Peyer's patch (tissue), 4 donors: ENCODE measurements around a stretch of chr1.

- PRO-cap = no peak
- RAMPAGE, long total RNA, 4 experiments = no peak in any of the 4 experiments
Measured at GRCh38 chr1:235864677-235865687, 1.7 kb downstream of the LYST start.

DNA sequence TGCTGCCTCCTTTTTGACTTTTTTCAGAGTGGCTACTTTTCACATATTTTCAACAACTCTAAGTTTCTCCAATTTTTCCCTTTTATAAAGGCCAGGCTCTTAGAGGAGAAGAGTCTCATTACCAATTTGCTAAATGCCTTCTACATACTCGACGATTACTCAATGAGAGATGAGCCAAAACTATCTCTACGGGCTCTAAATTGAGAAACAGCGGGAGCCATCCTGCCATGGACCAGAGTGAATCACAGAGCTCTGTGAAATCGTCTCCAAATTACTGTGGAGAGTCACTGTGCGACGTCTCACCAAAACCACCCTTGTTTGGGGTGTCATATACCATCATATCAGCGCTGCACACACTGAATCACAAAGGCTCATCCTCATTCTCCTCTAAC is 44.6 kb downstream of the NID1 start:
- PRO-cap = bidirectional peak, plus-strand start at position 255 of the sequence, minus-strand start at position 239 of the sequence
- RAMPAGE, long total RNA, 4 experiments = no peak in any of the 4 experiments

GRCh38 chr1:236035954-236036220 is 29.0 kb downstream of the NID1 start:
- PRO-cap = no peak
- RAMPAGE, long total RNA, 4 experiments = no peak in any of the 4 experiments

DNA sequence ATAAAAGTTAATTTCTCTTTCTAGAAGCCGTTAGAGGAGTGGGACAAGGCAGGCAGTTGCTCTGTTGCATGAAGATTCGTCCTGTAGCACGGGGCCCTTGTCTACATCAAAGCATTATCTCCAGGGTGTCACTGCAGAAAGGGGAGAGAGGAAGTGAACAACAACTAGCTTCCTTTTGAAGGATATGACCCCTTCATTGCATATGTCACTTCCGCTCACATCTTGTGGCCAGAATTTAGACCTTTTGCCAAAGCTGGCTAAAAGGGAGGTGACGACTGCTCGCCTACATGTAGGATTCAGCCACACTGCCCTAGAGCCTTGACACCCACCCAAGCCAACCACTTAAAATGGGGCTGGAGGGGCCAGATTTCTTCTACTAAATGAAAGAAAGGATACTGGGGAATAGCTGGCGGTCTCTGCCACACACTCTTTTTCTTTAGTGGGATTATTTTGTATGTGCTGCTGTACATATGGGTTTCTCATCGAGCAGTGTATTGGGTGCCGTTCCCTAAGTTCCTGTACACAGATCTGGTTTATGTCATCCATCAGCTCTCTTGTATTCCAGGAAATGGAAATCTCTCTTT is 26.8 kb upstream of the NID1 start:
- PRO-cap = no peak
- RAMPAGE, long total RNA, 4 experiments = no peak in any of the 4 experiments

DNA sequence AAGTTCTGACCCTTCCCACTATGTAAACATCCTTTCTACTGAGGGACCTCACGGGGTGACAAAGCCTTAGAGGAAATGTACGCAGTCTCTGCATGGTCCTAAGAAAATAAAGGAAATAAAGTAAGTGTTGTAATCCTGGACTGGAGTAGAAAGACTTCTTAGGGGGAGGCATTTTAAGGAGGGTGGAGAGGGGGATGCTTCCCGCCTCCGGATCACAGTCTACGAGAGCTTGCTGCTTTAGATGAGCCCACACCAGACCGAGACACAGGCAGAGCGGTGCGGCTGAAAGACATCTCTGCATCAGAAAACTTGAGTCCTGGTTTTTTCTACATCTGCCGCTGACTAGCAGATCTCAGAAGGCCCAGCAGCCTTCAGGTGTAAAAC is 22.3 kb upstream of the GPR137B start:
- PRO-cap = no peak
- RAMPAGE, long total RNA, 4 experiments = no peak in any of the 4 experiments

DNA sequence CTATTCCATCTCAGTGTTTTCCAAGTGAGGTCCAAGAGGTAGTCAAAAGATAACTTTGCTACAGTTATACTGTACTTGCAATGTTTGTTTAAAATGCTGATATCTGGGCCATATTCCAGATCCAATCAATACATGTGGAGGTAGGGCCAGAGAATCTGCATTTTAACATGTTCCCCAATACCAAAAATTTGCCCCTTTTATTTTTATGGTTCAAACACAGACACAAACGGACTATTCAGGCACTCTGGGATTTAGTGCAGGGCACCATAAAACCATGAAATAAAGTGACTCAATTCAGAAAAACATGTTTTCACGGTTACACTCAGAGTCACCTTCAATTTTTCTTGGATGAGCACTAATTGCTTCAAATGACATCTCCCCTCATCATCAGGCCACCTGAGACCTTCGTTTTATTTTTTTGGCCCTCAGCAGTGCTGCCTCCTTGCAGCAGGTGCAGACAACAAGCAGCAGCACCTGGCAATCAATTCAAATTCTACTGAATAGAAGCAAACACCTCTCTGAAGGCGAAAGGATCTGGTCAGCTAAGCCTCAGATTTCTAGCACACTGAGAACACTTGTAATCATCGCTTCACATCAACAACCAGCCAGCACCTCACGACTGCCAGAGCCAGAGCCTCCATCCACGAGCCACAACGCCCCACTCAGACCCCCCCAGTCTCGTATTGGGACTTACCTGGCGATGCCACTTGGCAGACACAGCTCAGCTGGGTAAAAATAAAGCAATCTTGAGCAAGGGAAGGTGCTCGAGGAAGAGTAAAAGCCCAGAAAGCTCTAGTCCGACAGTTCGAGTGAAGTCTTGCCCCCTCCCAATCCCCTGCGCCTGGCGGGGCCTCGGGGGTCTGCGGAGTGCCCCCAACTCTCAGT is 1.1 kb downstream of the ERO1B start:
- PRO-cap = no peak
- RAMPAGE, long total RNA, 4 experiments = no peak in any of the 4 experiments

DNA sequence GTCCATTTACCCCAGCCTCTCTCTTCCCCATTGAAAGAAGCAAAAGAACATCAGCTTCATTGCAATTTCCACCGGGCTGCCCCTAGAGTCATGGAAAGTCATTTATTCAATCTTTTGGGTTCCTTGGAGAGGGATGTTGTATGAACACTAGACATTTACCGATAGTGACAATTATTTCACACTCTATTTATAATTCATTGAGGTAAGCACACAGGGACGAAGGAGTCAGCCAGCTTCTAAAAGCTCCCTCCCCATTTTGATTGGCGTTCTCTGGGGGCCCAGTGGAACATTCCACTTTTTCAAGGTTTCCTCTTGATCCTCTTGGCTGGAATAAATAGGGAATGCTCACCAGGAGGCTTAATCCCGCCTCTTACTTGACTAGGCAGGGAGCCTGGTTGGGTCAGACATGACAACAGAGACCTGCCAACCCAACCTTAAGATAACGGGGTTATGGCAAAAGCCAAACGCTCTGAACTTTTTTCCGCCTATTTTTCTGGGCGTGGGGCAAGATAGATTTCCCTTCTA is 917 bp downstream of the ACTN2 start:
- PRO-cap = no peak
- RAMPAGE, long total RNA, 4 experiments = no peak in any of the 4 experiments

DNA sequence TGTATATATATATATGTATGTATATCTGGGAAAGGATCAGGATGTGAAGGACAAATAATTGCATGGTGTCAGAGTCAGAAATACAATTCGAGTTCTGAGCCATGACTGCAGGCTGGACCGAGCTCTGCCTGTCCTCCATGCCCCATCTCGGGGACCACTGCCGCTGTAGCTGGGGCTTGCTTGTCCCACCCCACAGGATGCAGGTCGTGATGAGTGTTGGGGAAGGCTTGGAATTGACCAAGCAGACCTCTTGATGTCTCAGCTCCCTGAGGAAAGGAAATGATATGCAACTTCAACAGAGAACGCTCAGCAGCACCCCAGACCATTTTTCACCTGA is 23.0 kb downstream of the ACTN2 start:
- PRO-cap = no peak
- RAMPAGE, long total RNA, 4 experiments = no peak in any of the 4 experiments

DNA sequence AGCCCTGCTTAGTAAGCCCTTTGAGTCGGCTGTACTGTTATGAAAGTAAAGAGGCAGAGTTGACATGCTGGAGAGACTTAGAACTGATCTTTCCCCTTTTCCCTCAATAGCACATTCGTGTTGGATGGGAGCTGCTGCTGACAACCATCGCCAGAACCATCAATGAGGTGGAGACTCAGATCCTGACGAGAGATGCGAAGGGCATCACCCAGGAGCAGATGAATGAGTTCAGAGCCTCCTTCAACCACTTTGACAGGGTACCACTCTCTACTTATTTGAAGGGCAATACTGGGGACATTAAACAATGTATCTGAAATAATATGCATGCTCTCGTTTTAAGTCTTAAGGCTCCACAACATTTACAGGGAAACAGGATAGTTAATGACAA is 37.7 kb upstream of the MTR start:
- PRO-cap = no peak
- RAMPAGE, long total RNA, 4 experiments = no peak in any of the 4 experiments

DNA sequence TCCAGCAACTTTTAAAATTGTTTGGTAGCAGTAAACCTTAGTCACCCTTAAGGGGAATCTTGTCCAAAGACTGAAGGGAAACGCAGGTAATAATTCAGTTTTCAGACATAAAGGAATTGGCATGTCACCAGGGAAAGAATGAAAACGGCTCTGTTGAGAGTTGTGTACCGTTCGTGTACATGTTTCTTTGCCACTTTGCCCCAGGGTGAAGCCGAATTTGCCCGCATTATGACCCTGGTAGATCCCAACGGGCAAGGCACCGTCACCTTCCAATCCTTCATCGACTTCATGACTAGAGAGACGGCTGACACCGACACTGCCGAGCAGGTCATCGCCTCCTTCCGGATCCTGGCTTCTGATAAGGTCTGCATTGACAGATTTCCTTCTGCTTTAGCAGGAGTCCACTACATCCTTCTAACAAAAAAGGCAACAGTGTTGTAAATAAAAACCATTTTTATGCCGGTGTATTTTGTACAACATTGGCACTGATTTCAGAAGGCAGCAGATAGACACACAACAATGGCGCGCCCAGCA is 34.2 kb upstream of the MTR start:
- PRO-cap = no peak
- RAMPAGE, long total RNA, 4 experiments = no peak in any of the 4 experiments

DNA sequence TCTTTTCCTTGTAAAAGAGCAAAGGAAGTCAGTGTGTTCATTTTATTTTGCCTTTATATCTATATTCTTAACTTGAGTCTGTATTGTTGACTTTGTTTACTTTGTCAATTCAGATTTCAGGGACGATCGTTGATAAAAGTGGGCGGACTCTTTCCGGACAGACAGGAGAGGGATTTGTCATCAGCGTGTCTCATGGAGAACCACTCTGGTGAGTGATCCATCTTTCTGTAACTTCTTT is 21.2 kb downstream of the MTR start:
- PRO-cap = no peak
- RAMPAGE, long total RNA, 4 experiments = no peak in any of the 4 experiments

GRCh38 chr1:236835045-236835877 is 40.2 kb downstream of the MTR start:
- PRO-cap = no peak
- RAMPAGE, long total RNA, 4 experiments = start-site peak on the plus strand in 1 of 4 experiments, at chr1:236835534-236835590 at its widest, 18 reads per replicate

DNA sequence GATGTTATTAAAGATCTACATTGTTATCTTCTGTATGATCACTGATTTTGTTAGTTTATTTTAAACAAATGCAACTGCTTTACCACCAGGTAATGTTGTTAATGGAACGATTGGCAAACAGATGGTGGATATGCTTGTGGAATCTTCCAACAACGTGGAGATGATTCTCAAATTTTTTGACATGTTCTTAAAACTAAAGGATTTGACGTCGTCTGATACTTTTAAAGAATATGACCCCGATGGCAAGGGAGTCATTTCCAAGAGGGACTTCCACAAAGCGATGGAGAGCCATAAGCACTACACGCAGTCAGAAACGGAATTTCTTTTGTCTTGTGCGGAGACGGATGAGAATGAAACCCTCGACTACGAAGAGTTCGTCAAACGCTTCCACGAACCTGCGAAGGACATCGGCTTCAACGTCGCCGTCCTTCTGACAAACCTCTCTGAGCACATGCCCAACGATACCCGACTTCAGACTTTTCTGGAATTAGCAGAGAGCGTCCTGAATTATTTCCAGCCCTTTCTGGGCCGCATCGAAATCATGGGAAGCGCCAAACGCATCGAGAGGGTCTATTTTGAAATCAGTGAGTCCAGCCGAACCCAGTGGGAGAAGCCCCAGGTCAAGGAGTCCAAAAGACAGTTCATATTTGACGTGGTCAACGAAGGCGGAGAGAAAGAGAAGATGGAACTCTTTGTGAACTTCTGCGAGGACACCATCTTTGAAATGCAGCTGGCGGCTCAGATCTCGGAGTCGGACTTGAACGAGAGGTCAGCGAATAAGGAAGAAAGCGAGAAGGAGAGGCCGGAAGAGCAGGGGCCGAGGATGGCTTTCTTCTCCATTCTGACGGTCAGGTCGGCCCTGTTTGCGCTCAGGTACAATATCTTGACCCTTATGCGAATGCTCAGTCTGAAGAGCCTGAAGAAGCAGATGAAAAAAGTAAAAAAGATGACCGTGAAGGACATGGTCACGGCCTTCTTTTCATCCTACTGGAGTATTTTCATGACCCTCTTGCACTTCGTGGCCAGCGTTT is 106.8 kb downstream of the ZP4 start:
- PRO-cap = no peak
- RAMPAGE, long total RNA, 4 experiments = start-site peak on the plus strand in 1 of 4 experiments, centred at position 598 of the sequence, 5 reads per replicate

DNA sequence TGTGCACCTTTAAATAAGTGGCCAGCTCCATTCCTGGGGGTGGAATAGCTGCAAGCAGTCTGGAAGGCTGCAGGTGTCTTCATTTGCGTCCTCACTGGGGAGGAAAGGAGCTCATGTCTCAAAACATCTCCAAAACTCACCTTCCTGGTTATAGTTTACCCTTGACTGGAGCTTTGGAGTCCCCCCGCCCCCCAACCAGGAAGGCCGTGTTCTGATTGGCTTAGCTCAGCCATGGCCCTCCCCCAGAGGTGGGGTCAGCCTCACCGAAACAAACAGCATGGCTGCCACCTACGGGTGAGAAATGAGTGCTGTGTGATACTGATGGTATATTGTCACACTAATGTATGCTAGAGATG is 91.0 kb downstream of the ZP4 start:
- PRO-cap = no peak
- RAMPAGE, long total RNA, 4 experiments = no peak in any of the 4 experiments

GRCh38 chr1:238016718-238017173 is 126.0 kb upstream of the ZP4 start:
- PRO-cap = unidirectional peak, plus-strand start at chr1:238016930
- RAMPAGE, long total RNA, 4 experiments = no peak in any of the 4 experiments

DNA sequence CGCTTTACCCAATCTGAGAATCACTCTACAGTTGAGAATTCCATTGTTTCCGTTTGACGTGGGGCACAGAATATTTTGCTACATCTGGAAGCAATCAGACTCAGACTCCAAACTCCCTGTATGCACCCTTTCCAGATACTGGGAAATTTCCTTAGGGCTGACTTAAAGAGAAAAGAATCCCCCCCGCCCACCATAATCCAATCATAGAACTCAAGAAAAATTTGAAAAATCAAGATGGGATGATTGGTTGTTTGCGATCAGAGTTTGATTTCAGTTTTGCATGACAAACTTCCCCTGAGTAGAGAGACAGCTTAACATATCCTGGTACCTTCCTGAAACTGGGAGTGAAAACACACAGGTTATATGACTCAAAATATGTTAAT is 699.4 kb upstream of the ZP4 start:
- PRO-cap = unidirectional peak, plus-strand start at position 246 of the sequence
- RAMPAGE, long total RNA, 4 experiments = no peak in any of the 4 experiments

DNA sequence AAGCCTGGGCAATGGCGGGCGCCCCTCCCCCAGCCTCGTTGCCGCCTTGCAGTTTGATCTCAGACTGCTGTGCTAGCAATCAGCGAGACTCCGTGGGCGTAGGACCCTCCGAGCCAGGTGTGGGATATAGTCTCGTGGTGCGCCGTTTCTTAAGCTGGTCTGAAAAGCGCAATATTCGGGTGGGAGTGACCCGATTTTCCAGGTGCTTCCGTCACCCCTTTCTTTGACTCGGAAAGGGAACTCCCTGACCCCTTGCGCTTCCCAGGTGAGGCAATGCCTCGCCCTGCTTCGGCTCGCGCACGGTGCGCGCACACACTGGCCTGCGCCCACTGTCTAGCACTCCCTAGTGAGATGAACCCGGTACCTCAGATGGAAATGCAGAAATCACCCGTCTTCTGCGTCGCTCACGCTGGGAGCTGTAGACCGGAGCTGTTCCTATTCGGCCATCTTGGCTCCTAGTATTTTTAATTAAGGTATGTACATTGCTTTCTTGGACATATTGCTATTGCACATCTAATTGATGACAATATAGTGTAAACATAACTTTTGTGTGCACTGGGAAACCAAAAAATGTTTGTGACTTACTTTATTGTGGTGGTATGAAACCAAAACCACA is 242.8 kb downstream of the CHRM3 start:
- PRO-cap = no peak
- RAMPAGE, long total RNA, 4 experiments = no peak in any of the 4 experiments

- PRO-cap = no peak
- RAMPAGE, long total RNA, 4 experiments = no peak in any of the 4 experiments
Measured at GRCh38 chr1:240285108-240285450, 193.4 kb downstream of the FMN2 start.

DNA sequence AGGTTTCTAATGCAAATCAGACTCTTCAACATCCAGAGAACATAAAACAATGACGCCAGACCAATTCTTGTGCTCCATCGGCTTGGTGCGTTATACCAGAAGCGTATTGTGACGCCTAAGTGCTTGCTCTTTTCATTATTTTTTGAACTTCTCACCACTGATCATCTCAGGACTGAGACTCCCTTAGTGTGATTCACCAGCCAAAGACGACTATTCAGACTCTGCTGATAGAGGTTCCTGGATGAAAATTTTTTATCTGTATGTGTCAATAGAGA is 791 bp upstream of the GREM2 start:
- PRO-cap = no peak
- RAMPAGE, long total RNA, 4 experiments = no peak in any of the 4 experiments

DNA sequence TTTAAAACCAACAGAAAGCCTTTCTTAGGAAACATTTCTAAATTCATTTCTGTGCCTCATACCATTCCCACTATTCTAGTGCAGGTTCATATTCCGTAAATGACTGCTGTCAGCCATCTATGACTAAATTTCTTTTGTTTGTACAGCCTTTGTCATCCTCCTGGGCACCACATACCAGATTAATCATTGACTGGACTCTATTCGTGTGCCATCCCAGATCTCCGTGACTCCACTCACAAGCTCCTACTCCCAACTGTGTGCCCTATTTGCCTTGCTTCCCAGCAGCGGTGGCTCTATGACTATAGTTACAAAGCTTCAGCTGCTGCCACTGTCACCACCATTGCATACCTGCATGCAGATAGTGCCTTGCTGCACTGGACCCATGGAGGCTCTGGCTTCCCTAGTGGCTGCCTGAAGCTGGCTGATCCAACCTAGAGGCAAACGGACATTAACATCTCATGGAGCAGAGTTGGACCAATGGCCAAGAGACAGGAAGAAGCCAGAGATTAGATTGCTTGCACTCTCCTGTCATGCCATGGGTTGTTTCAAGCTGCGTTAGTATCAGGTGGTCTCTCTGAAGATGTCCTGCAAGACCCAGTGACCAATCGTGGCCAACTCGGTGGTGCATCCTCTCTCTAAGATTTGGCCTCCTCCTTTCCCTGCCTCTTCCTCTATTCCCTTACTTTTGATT is 24.5 kb downstream of the CHML start:
- PRO-cap = no peak
- RAMPAGE, long total RNA, 4 experiments = no peak in any of the 4 experiments